ENCODE measurements around a stretch of chr6.

DNA sequence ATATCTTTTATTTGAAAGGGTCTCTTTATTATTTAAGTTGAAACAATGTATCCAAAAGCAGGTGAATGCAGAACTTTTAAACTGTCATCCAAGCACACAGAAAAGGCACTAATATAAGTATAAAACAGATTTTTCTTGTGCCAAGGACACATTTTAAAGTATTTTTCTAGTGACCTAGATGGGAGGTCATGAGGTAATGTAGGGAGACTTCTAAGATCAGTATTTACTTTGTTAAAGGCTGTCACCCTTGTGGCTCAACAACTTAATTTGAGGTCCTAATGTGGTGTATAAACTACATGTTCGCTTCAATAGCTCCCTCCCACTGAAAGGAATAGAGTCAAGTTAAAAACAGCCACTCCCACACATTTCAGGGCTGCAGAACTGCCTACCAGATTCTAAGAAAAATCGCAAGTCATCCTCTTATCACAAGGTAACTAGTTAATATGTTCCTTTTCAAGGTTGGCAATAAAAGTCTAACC is 15.2 kb downstream of the GSTA1 start:
- RRBS = no CpG with 5 or more reads among the region's 2 CpGs

DNA sequence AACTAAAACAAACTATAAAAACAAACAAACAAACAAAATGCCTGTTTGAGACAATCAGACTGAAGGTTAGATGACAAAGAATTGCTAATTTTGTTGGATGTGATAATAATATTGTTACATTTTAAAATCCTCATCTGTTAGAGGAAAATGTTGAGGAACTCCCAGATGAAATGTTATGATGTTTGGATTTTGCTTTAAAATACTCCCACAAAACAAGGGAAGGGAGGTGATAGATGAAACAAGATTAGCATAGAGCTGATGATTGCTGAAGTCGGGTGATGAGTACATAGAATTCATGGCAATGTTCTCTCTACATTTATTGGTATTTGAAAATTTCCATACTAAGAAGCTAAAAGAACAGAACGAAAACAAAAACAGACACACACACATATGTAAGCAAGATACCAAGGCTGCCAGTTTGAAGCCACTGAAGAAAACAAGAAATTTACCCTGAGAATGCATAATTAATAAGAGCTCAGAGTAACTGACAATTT is 1.6 kb downstream of the GSTA4 start:
- RRBS = no CpG with 5 or more reads among the region's 2 CpGs

- RRBS = no CpG with 5 or more reads among the region's 24 CpGs
Observed at GRCh38 chr6:52995540-52995945, 459 bp upstream of the GSTA4 start.

DNA sequence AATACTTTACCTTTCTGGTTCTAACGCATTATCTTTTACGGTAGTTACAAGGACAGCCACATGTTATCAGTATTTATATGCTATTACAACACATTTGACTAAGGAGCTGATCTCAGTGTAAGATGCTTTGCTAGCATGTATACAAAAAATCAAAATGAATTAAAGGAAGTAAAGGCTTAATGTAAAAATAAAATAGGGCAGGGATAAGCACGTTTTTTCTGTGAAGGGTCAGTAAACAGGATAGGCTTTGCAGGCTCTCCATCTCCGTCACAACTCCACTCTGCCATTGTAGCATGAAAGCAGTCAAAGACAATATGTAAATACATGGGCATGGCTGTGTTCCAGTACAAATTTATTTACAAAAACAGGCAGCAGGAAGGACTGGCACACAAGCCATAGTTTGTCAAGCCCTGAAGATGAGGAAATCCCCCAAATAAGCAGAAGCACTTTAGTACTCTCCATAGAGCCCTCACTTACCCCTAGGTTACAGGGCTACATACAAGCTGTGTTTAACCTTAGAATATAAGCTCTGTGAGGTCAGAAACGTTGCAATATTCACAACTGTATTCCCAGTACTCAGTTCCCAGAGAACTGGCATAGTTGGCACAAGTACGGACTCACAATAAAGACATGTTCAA is 5.4 kb downstream of the CILK1 start:
- RRBS = no CpG with 5 or more reads among the region's 6 CpGs

DNA sequence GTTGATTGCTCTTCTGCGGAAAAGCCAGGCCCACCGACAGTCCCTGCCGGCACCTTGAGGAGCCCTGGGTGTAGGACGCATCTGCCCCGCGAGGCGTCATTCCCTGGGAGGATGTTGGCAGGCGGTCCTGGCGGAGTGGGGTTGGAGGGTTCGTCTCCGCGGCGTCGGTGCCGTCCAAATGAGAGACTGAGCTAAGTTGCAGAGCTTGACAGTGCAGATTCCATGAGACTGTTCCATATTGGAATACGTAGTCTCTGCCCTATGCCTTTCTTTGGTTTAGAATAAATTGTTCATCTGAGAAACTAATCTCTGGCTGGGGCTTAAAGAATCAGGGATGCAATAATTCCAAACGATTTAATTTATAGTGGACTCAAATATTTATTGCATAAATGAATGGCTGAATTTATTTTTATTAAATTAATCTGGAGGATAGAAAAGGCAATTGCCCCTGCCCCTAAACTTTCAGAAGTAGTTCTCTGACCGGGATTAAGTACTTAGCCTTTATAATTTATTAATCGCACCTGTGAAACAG is 1.1 kb downstream of the FBXO9 start:
- RRBS = no CpG with 5 or more reads among the region's 19 CpGs

GRCh38 chr6:53236316-53237047 is 87.8 kb upstream of the GCM1 start:
- RRBS = no CpG with 5 or more reads among the region's 6 CpGs

DNA sequence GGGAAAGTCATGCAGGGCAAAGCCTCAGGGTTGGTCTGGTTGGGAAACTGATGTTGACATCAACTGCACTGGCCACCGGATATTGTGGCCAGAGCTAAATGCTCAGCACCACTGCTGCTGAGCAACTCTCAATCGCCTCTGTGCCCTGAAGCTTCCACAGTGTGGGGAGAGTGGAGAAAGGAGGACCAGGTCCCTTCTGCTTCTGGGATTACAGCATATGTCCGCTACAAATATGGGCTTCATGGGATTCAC is 93.4 kb upstream of the GCM1 start:
- RRBS = no CpG with 5 or more reads among the region's 3 CpGs

- RRBS = no CpG with 5 or more reads among the region's 11 CpGs
Observed at GRCh38 chr6:53274707-53275387, 73.9 kb downstream of the ELOVL5 start.

DNA sequence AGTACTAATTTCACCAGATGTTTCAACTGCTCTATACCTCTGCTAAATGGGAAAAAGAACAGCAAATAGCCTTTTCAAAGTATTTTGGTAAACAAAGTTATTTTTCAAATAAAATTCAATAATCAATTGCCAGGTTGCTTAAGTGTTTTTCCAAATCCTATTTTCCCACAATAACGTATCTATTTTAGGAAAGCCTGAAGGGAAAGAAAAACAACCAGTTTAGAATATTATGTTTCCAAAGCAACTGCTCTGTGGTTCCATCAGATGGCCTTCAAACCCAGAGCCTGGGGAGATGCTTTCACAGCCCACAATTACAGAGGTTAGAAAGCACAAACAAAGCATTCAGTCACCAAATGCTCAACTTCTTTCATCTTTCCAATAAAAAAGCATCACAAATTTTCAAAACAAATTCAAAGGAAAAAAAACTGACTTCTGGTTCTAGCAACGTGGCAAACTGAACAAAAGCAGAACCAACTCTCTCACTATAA is 66.0 kb downstream of the ELOVL5 start:
- RRBS = no CpG with 5 or more reads among the region's 2 CpGs

- RRBS = no CpG with 5 or more reads among the region's 10 CpGs
Observed at GRCh38 chr6:53301664-53302612, 46.8 kb downstream of the ELOVL5 start.

GRCh38 chr6:53303657-53304398 is 44.9 kb downstream of the ELOVL5 start:
- RRBS = no CpG with 5 or more reads among the region's 6 CpGs

DNA sequence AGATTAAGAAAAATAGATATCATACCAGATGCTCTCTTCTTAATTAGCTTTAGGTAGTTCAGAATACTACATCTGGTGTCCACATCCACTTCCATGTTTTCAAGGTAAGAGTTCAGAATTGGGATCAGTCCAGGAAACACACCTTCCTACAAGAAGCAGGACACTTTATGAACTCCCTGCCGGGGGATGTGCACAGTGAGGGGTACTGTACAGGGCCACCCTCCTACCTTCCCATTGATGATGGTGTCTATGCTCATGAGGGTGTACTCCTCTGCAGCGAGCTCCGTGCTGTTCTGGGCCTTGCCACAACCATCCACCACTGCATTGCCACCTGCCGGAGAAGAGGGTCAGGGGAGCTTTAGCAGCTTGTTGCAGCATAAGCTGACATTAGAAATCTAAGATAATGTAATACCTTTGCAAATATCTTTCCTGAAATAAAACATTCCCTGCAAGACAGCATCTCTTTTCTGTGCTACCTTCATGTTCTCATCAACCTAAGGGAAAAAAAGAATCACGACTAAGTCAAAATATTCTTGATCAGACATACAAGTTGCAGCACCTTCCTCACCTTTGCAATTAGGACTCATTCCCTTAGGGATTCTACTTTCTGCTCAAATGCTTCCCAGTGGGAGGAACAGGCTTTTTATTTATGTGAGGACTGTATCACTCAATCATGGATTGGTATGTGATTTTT is 44.7 kb downstream of the GCLC start:
- RRBS = no CpG with 5 or more reads among the region's 5 CpGs

GRCh38 chr6:53543470-53544087 is 1.3 kb downstream of the GCLC start:
- RRBS = no CpG with 5 or more reads among the region's 3 CpGs

DNA sequence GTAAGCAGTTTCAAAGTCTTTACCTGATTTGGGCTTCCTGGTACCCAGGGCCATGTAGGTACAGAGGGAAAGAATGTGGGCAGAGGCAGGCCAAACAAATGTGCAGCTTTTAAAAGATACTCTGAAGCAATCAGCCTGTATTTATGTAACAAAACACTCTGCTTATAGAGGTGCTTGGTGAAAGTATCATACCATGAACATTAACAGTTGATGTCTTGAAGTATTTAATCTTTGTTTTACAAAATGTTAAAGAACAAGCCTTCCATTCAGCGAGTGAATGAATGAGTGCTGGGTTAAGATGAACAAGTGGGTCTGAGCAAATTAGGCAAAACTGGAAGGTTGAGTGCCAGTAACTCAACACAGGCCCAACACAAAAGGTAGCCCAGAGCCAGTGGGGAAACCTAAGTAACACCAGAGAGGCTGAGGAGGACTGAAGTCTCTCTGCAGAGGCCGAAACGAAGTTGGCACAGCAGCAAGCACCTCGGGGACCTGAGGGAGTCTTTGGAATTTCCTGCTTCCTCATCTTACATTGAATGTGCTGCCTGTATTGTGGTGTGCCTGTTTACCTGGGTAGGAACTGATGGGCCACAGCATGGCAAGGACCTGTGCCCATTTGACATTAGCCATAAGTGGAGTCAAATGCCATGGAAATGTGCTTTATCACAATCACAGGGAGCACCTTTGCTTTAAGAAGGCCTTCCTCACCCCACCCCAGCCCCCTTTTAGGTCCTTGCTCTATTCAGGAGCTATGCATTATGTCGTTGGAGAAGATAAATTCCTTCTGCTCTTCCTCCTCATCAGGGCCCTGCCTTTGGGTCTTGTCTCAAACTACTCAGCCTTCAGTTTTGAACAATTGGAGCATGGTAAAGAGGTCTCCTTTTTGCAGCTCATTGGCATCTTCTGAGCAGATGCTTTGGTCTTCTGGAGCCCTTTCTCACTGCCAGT is 60.5 kb downstream of the LRRC1 start:
- RRBS = no CpG with 5 or more reads among the region's 5 CpGs

DNA sequence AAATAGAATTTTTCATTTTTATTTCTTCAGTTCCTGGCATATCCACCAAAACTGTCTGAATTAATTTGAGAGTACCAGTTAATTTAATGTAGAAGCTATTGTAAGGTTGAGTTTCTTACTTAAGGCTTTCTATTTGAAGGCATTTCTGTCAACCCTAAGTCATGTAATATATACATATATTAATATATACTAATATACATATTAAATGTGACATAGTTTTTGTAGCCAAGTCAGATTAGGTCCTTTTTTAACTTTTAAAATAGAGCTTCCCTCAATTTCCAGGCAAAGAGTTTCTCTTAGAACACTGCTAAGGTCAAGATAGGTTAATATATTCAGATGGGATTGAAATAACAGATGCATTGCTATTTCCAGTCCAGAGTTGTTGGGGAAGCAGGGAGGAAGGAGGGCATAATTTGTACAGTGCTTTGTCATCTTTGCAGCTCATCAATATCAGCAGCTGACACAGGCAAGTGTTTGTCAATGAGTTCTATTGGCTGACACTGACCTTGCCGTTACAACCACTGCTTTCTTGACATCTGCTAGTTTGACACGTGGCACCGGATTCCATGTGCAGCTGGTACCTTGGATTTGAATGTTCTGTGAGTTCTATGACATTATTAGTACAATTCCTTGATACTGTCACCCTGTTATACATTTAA is 28.1 kb upstream of the MLIP start:
- RRBS = no CpG with 5 or more reads among the region's 3 CpGs

GRCh38 chr6:54085491-54086002 is 25.7 kb upstream of the MLIP start:
- RRBS = no CpG with 5 or more reads among the region's 2 CpGs

- RRBS = no CpG with 5 or more reads among the region's 3 CpGs
Observed at GRCh38 chr6:54802817-54803204, 43.8 kb upstream of the FAM83B start.

DNA sequence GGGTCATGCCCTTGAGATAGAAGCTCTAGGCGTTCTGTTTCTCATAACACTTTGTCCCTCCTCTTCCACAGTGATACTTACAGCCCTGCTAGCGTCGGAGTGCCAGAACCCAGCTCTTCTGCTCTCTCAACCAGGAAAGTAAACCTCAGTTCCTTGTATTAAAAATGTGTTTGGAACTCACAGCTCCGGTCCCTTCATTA is 11.4 kb downstream of the HMGCLL1 start:
- RRBS = no CpG with 5 or more reads among the region's 4 CpGs

GRCh38 chr6:56372264-56372513 is 124.8 kb upstream of the COL21A1 start:
- RRBS = no CpG with 5 or more reads among the region's 1 CpG

- RRBS = no CpG with 5 or more reads among the region's 7 CpGs
Observed at GRCh38 chr6:56516963-56517796, 269.8 kb upstream of the COL21A1 start.